Measurements from ENCODE around the gene ATXN7.

GRCh38 chr3:62295935-62296419, 22.8 kb upstream of the C3orf14 start:
- PRO-cap: no peak
- CAGE, long polyA plus RNA: no peak

DNA sequence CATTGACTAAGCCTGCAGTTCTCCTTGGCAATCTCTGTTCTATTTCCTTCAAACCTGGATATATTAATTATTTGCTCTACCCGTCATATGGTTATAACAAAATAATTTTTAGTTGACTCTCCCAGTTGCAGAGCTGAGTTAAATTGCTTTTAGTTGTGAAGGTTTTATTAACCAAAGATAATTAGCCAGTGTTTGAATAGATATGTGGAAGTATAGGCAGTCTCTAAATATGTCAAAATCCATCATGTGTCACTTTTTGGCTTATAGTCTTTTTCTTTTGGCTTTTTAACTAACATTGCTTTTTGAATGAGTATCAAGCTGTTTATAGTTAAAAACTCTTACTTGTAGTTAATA, 118.6 kb upstream of the SYNPR start:
- PRO-cap: no peak
- CAGE, long polyA plus RNA: no peak

- PRO-cap: no peak
- CAGE, long polyA plus RNA: no peak
Observed at GRCh38 chr3:63278467-63278850, 351 bp downstream of the SYNPR start.

- PRO-cap: no peak
- CAGE, long polyA plus RNA: no peak
Observed at GRCh38 chr3:63343487-63344312, 65.6 kb downstream of the SYNPR start.

- PRO-cap: bidirectional peak, plus-strand start at chr3:63863882, minus-strand start at chr3:63863805
- CAGE, long polyA plus RNA: start-site peak on the minus strand at chr3:63863795-63863808, 36 and 33 reads in 2 replicates
Observed at GRCh38 chr3:63863682-63864055, at the start of gene ATXN7. ATXN7 (plus strand) TSS chr3:63863867.

DNA sequence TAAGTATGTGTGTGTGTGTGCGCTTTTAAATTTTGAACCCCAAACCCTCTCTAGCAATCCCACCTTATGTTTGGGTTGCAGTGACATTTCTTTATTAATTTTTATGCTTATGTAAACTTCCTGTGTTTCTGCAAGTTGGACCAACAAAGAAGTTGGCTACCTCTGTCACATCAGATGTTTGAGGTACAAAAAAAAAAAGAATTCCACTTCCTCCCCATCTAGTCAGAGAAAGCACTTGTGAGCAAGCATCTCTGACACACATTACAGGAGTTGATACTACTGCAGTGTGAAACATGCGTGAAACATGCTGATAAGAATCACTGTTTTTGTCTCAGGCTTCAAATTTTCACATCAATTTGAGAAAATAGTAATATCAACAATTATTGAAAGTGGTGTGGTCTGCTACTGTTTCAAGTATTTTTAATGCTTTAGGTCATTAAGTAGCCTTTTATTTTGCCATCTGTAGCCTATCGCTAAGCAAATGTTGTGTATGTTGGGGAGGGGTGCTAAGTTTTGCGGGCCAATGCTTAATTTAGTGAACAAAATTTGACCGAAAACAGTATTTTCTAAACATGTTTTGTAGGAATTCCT, 47.3 kb downstream of the ATXN7 start:
- PRO-cap: no peak
- CAGE, long polyA plus RNA: no peak

DNA sequence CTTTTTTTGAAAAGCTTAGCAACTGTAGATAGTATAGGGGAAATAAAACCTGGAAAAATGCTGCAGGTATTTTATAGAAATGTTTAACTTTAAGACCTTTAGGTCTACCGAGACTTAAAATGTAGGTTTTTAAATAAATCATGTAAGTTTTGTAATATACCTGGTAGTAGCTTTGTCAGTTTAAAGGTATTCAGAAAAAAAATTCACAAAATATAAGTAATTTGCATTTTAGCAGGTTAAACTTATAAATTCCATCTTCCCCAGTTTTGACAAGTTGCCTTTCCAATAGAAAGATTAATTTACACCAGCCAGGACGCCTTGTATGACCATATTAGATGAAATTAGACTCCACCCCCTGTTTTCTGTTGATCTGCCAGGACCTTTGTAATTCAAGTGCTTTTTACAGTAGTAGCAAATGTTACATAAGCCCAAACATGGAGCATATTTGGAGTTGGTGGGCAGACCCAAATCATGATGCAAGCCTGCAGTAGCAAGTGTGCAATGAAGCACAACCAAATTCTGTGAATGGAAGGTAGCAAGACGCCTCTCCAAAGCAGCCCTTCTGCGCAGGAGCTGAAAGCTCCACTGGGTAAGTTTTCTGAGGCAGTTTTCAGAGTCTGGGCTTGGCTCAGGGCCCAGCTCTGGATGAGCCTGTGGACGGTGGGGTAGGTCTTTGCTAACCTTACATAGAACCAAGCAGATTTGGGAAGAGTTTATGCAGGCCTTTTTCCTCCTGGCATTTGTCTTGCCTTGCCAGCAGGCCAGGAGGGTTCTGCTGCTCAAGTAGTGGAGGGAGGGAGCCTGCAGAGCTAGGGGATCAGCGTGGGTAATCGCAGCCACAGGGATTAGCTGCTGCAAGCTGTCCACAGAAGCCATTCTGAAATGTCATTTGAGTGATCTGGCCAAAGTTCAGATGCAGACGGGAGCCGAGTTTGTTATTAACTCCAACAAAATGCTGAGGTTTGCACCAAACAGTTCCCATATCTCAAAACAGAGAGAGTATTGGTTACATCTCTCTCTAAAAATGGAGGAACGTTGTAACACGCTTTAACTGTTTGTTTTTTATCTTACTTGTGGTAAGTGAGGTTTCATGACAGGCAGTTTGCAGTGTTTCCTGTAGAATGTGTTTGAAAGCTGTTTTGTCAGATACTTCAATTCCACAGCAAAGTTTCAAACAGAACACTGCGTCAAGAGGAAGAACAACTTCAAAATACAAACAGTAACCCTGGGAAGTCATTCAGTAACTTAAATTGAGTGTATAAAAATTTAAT, 55.5 kb downstream of the PSMD6 start:
- PRO-cap: no peak
- CAGE, long polyA plus RNA: no peak

DNA sequence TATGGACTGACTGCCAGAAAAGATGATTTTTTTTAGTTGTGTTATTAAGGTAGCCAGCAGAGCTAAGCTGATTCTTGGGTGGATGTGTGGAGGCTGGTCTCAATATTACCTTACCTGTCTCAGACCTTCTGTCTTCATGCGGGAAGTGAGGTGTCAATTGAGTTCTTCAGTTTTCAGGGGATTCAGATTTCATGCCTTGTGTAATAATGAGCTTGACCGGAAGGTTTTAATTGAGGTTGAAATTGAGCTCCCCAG, 54.7 kb downstream of the PSMD6 start:
- PRO-cap: no peak
- CAGE, long polyA plus RNA: no peak

DNA sequence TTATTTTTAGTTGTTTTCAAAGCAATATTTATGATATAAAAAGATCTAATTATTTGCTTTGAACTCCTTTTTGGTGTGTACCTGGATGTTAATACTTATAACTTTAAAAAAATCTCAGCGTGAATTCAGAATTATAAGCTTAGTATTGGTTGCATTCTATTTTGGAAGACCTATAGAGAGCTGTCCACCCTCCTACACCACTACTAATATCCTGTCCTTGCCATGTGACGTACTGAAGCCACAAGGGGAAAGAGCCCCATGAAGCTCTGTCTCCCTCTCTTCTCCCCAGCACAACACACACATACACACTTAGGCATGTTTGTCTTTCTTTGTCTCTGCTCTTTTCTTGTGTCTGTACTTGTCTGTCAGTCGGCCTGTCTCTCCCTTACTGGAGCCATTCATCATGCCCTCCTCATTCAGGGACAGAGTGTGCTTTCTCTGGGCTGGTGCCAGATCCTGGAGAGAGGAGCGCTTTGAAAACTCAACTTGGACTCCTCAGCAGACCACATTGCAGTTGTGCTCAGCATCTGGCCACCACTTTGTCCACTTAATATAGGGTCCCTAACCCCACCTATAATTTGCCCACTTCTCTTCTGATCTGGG, 47.6 kb downstream of the PSMD6 start:
- PRO-cap: no peak
- CAGE, long polyA plus RNA: no peak

- PRO-cap: no peak
- CAGE, long polyA plus RNA: no peak
Observed at GRCh38 chr3:63977304-63977942, 45.9 kb downstream of the PSMD6 start.

DNA sequence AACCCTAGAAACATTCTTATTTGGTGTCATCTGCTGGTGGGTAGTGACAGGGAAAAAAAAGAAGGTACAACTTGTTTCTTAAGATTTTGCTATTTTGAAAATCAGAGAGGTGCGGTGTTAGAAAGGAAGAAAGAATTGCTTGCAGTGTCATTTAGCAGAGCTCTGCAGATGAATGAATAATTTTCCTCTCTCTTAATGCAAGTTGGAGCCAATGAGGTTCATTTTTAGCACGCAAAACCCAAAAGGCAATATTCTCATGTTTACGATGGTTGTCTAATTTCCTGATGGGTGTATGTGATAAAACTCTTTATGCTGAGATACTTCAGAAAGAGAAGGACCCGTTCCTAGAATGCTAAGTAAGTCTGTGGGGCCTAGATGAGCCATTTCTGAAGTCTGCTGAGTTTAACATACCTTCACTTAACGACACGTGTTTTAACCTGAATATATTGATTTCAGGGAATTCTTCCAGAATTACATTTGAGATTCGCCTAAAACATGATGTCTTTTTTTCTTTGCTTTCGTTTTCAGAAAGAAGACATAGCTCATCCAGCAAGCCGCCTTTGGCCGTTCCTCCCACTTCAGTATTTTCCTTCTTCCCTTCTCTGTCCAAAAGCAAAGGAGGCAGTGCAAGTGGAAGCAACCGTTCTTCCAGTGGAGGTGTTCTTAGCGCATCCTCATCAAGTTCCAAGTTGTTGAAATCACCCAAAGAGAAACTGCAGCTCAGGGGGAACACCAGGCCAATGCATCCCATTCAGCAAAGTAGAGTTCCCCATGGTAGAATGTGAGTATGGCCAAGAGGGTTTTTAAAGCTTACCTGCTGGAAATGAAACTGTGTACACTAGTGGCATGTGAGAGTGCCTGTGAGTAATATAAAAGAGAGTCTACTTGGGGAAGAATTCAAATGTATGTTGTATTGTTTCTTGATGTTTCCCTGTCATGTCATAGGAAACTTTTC, 43.6 kb downstream of the PSMD6 start:
- PRO-cap: no peak
- CAGE, long polyA plus RNA: no peak

GRCh38 chr3:64159705-64160422, 65.4 kb downstream of the PRICKLE2 start:
- PRO-cap: no peak
- CAGE, long polyA plus RNA: no peak

GRCh38 chr3:64345226-64345813, 120.1 kb upstream of the PRICKLE2 start:
- PRO-cap: no peak
- CAGE, long polyA plus RNA: no peak

DNA sequence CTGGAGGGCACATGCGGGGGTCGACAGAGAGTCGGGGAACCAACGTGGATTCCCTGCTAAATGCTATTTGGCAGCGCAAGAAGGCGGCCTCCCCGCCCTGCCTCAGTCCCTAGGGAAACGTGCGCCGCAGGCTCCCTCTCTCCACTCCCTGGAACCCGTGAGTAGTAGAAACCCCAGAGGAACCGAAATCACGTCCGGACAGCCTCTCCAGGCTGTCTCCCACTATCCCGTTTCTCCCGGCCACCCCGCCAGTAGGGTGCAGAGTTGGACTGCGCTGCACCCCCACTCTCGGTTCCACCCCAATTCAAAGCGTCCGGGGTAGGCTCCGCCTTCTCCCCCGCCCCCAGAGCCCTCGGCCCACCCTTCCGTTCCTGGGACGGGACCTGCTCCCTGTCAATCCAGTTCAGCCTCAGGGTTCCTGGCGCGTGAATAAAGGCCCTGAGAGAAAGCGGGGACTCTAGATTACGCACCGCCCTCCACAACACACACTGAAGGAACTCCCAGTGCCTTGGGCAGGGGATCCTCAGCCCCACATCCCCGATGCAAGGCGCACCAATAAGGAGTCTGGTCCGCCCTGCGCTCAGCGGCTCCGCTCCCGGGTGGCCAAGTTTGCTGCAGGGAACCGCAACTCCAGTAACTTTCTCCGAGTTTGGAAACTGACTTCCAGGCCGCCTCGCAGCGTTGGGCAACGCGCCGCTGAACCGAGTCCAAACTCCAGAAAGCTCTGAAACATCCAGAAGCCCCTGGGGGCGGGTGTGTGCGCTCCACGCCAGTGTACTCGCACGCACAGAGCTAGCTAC, 2.0 kb downstream of the ADAMTS9 start:
- PRO-cap: no peak
- CAGE, long polyA plus RNA: no peak

GRCh38 chr3:64928648-64929092, 240.9 kb upstream of the ADAMTS9 start:
- PRO-cap: no peak
- CAGE, long polyA plus RNA: no peak

GRCh38 chr3:64954835-64955324, 267.1 kb upstream of the ADAMTS9 start:
- PRO-cap: no peak
- CAGE, long polyA plus RNA: no peak

- PRO-cap: no peak
- CAGE, long polyA plus RNA: no peak
Observed at GRCh38 chr3:65181625-65182089, 493.9 kb upstream of the ADAMTS9 start.

GRCh38 chr3:65590537-65591156, 448.1 kb downstream of the MAGI1 start:
- PRO-cap: no peak
- CAGE, long polyA plus RNA: no peak

GRCh38 chr3:65810969-65811668, 227.6 kb downstream of the MAGI1 start:
- PRO-cap: no peak
- CAGE, long polyA plus RNA: no peak

DNA sequence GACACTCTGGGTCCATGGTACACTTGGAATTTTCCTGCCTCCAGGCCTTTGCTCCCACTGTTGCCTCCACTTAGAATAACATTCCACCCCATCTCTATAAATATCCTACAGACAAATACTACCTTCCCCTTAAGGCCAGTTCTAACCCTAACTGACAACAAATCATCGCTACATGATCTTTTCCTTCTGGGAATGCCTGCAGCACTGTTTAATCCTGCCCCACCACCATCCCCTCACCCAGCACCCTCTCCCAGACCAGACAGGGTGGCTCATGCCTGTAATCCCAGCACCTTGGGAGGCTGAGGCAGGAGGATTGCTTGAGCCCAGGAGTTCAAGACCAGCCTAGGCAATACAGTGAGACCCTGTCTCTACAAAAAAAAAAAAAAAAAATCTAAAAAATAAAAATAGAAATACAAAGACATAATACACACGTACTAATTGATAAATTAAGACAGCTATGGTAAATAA, 23.9 kb downstream of the MAGI1 start:
- PRO-cap: no peak
- CAGE, long polyA plus RNA: no peak

Measured in B cell (primary cell).